Peyer's patch (tissue), 4 donors: ENCODE measurements around a stretch of chr16.

DNA sequence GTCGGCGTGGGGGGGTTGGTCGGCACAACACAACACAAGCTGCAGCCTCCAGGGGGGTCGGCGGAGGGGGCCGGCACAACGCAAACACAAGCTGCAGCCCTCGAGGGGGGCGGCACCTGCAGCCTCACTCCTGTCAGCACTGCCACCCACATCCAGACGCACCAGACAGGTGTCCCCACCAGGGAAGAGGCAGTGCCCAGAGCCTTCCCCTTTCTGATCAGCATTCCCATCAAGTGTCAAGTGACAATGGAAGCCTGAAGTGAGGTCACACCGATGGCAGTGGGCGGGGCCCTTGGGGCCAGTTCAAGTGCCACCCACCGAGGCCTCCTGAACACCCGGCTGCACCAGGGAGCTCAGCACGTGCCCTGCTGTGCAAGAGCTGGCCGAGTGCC lies 59.4 kb downstream of the KLHDC4 start:
- PRO-cap = no peak
- RAMPAGE, long total RNA, 4 experiments = no peak in any of the 4 experiments

GRCh38 chr16:87723120-87723776 lies 42.5 kb downstream of the KLHDC4 start:
- PRO-cap = no peak
- RAMPAGE, long total RNA, 4 experiments = no peak in any of the 4 experiments

DNA sequence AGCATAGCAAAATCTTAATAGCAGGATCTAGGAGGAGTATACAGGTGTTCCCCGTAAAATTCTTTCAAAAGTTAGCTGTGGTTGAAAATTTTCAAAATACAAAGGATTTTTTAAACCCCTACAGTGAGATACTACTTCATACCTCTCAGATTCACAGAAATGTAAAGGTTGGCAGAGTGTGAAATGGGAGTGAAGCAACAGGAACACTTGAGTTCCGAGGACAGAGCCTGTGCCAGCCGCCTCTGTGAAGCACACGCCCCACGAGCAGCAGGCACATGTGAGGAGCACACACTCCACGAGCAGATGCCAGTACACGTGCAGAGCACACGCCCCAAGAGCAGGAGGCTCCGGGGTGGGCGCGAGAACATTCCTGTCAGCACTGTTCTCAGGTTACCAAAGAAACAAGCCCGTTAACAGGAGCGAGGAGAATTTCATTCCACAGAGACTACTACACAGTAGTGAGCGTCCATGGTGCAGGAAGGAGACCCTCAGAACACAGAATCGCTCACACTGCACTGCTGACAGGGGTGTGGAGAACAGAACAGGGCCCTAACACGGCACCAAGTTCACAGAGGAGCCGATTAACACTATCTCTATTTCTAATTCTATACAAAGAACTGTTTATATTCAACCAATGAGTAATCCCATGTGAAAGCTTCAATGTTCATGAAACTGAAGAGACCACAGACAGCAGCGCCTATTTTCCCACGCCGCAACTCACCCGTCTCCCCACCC lies 40.2 kb downstream of the KLHDC4 start:
- PRO-cap = no peak
- RAMPAGE, long total RNA, 4 experiments = no peak in any of the 4 experiments

DNA sequence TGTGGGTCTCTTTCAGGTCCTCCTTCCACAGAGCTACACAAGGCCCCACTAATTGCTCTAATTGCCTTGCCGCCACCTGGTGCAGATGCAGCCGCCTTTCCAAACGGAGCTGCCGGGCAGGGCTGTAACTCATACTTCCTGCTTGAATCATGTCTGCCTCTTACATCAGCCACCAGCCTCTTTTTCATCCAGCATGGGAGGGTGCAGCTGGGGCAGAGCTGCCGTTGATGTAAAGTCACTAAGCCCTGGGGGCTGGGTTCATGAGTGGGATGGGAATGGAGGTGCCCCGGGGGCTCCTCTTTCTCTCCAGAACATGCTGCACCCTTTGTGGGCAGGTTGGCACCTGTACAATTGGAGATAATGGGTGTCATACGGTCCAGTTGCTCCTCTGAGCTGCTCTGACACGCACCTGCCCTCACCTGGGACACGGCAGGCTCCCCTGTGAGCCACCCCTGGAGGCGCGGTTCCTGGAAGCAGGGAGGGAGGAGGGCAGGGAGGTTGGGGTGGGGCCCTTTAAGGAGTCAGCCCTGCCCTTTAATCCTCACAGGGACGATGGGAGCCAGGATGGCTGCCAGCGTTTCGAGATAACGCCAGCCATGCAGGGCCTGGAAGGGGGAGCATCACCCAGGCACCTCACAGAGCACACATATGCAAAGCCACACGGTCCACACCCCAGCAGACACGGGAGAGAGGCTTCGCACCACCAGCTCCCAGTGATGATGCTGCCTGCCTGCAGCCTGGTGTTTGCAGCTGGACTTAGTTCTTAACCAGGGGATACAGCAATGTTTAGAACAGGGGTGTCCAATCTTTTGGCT lies 41.2 kb upstream of the KLHDC4 start:
- PRO-cap = bidirectional peak, plus-strand start at position 187 of the sequence, minus-strand start at position 101 of the sequence; bidirectional peak, plus-strand start at position 544 of the sequence, minus-strand start at position 417 of the sequence
- RAMPAGE, long total RNA, 4 experiments = no peak in any of the 4 experiments

DNA sequence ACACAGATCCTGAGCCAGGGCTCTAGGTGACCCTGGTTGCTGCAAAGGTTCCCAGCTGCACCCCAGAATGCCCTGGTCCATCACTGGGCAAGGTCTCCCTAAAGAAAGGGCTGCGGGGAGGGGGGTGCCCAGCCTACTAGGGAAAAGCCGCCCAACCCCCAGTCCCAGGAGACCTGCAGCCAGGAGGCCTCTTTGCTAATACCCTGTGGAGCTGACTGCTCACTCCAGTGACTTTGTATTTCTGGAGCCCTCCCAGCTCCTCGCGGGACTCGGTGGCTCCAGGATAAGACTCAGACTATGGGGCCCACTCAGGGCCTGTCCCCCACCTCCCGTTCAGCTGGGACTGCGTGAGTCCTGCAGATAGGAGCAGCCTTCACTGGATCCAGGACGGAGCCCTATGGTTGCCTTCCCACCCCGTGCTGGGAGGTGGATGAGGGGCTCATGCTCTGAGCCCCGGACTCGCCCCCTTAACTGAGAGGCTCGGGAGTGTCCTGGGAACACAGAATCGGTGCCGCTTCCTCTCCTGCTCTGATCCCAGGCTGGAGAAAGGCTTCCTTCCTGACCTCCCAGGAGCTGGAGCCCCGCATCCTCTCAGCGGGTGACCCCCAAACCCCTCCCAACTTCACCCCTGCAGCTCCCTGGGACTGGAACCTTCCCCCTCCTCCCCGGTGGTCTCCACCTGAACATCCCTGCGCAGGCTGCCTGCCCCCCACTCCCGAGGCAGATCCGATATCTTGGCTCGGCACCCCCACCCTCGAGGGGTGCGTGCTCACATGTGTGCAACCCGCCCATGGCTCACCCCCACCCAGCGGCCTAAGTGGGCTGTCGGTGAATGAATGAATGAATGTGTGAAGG lies 40.0 kb downstream of the SLC7A5 start:
- PRO-cap = no peak
- RAMPAGE, long total RNA, 4 experiments = no peak in any of the 4 experiments

DNA sequence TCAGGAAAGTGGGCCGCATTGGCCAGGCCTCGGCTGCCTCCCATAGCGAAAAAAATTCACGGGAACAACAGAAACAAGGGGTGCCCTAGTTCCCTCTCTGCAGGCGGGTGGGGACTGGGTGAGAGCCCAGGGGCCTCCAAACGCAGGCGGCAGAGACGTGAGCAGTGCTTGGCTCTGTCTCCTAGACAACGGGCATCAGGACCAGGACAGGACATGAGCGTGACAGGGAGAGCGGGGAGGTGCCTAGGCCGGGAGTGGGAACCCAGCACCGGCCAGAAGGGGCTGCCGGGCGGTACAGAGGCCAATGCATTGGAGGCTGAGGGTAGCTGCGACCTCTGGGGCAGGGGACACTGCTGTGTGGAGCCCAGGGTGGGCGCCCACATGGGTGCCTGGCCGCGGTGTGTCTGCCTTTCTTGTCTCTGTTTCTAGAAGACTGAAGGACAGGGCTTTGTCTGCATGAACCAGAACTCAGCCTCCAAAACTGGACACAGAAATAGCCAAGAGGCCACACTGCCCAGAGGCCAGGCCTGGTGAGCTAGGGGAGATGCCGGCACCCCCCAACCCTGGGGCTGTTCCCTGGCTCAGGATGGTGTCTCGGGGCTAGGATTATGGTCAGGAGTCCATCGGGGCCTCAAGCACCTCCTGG lies 37.5 kb downstream of the SLC7A5 start:
- PRO-cap = no peak
- RAMPAGE, long total RNA, 4 experiments = no peak in any of the 4 experiments

DNA sequence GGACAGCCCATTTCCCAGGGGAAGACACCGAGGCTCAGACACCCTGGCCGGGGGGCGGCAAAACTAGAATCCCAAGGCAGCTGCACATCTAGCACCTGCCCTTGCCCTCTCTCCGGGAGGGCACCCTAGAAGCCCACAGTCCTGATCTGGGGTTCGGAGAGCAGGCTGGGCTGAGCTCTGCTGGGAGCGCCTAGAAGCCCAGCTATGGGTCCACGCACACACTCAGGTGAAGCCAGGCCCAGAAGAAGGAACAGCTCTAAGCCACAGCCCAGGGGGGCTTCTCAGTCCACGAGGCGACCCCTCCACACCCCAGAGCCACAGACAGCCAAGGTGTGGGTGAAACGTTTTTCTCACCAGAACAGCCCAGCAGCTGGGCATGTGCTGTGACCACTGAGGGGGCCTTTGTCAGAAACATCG lies 22.4 kb downstream of the SLC7A5 start:
- PRO-cap = no peak
- RAMPAGE, long total RNA, 4 experiments = no peak in any of the 4 experiments

DNA sequence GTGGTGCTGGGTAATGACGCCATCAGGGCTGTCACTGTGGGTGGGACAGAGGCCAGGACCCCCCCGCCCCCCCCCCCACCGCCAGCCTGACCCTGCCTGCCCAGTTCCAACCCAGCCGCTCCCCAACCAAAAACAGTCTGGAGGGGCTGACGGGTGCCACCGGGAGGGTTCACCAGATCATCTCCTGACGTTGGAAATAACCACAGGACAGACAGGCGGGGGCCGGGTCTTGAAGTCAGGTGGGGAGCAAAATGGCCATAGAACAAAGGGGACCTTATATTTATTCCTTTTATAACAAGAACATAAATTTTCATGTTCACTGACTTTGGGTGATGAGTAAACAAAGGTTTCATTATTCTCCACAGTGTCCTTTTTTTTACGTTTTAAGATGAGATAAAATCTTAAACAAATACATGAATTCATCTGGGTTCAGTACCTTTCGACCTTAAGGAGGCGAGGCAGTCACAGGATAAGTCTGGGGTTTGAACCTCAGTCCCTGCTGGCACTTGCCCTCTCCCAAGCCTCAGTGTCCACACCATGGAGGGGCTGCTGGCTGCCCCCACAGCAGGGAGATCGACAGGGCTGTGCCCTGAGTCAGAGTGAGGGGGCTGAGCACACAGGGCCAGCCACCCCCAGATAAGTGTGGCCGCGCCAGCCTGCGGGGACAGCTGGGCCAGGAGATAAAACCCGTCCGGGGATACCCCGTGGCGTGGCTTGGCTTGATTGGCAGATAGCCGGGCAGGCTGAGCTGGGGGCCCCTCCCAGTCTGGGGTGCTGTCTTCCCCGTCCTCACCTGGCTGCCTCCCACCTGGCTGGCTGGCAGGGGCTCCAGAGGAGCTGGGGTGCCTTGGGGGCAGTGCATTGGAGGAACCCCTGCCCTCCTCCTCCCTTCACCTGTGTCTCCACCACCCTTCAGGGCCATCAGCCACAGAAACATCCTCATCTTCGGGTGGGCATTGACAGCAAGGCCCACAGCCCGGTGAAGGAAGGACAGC lies 15.0 kb downstream of the SLC7A5 start:
- PRO-cap = bidirectional peak, plus-strand start at position 87 of the sequence, minus-strand start outside the sequence
- RAMPAGE, long total RNA, 4 experiments = no peak in any of the 4 experiments

GRCh38 chr16:87855449-87856702 lies 13.4 kb downstream of the SLC7A5 start:
- PRO-cap = bidirectional peak, plus-strand start at chr16:87856442, minus-strand start at chr16:87856287
- RAMPAGE, long total RNA, 4 experiments = no peak in any of the 4 experiments

- PRO-cap = no peak
- RAMPAGE, long total RNA, 4 experiments = no peak in any of the 4 experiments
Measured at GRCh38 chr16:87935981-87936288, 394 bp downstream of the CA5A start.

GRCh38 chr16:87947693-87948582 lies 3.3 kb upstream of the BANP start:
- PRO-cap = no peak
- RAMPAGE, long total RNA, 4 experiments = no peak in any of the 4 experiments

DNA sequence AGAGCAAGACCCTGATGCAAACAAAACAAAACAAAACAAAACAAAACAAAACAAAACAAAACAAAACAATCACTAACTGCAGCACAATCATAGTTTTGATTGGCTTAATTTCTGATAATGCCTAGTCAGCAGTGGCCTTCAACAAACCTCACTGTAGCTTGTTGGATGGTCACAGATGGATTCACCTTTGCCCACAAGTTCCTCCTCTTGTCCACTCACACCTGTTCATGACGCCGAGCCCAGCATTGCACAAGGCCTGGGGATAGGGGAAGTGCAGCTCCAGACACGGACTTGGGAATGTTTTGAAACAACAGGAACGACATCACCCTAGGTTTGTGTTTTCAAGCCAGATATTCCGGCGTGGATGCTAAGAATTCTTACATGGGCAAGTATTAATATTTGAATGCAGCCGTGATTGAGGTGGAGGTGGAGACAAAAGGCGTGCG lies 2.3 kb upstream of the BANP start:
- PRO-cap = unidirectional peak, plus-strand start at position 252 of the sequence
- RAMPAGE, long total RNA, 4 experiments = no peak in any of the 4 experiments

DNA sequence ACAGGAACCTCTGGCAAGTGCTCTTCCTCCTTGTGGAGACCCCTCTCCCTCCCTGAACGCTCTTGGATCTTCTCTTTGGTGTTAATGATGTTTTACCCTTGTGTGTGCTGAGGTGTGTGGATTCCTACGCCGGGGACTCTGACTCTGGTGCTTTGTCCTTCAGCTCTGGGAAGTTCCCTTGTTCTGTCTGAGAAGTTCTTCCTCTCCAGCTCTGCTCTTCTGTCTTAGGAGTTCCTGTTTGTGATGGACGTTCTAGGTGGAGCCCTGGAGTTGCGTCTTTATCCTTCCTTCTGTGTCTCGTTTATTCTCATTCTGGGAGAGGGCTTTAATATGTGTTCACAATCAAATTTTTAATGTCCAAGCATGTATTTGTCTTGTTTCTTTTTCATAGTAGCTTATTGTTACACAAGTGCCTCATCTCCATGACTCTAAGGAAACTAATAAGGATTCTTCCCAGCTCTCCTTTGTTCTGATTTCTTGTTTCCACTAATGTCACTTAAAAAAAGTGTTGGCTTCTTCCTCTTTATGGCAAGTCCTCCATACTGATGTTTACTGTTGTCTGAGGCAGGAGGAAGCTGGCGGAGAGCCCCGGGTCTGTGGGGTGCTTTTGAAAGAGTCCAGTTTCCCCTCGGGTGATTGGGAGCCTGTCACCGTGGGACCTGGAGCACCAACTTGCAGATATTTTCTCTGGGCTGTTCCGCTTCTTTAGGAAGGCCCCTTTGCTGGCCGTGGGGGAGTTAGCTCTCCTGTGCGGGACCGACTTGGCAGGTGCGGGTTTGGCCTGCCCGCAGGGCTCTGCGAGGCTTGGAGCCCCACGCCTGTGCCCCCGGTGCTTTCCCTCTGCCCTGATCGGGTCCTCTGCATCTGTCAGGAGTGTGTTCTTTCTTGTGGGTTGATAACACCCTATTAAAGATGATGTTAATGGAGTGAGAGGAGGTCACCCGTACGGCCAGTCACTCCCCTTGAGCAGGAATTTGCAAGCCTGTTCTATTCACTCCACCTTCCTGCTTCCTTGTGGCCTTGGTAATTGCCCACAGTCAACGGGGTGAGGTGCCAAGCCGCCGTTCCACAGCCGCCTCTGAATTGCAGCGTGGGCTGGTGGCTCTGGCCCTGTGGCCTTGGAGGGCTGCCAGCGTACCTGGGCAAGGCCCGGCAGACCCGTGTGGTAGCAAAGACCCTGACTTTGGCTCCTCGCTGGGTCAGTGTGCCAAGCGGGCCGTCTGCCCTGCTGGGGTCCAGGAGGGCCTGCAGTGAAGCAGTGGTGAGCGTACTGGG lies 3.1 kb downstream of the BANP start:
- PRO-cap = bidirectional peak, plus-strand start at position 243 of the sequence, minus-strand start at position 189 of the sequence
- RAMPAGE, long total RNA, 4 experiments = no peak in any of the 4 experiments

DNA sequence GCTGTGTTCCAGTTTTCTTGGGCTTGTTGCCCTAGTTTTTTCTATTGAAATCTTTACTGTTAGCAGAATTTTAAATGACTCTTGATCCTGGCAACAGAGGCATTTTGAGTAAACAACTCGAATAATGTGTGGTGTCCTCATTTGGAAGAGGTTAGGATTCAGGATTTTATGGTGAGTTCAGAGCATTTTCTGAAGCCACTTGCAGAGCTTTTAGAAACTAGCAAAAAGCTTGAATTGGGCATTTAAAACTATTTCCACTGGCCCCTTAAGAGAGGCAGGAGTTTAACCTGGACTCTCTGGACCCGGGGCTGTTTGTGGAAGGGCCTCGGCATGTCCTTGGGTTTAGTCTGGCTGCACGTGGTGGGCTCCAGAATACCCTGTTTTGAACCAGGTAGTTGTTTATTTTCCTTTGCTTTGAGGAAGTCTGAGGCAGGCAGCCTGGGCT lies 15.2 kb downstream of the BANP start:
- PRO-cap = no peak
- RAMPAGE, long total RNA, 4 experiments = no peak in any of the 4 experiments

GRCh38 chr16:88068981-88070355 lies 118.2 kb downstream of the BANP start:
- PRO-cap = no peak
- RAMPAGE, long total RNA, 4 experiments = no peak in any of the 4 experiments

DNA sequence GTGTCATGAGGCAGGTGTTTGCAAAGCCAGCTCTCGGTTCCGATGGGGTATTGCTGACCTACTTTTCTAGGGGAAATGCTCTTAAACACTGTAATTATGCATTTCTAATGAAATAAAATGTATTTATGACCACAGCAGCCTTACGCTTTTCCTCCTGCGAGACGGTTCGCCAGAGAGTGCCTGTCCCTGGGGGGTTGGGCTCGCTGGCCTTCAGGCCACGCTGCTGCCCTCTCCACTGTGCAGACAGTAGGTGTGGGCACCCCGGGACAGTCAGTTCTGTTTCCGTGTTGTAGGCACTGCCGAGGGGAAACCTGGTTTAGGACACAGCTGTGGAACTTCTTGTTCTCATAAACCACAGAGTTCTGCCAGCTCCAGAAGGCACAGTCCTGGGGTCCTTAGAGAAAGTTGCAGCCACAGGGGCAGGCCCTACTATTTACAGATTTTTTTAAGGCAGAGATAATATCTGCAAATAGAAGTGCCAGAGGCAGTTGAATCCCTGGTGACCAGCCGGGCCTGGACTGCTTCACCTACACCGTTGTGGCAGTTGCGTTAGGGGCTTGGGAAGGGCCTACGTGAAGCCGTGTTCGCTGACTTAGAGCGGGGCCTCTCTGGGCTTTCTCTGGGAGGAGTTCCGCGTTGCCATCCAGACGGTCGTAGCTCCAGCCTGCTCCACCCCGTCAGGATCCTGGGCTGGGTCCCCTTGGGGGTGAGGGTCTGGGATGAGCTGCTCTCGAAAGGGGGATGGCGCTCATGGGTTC lies 126.1 kb downstream of the BANP start:
- PRO-cap = no peak
- RAMPAGE, long total RNA, 4 experiments = no peak in any of the 4 experiments

- PRO-cap = no peak
- RAMPAGE, long total RNA, 4 experiments = no peak in any of the 4 experiments
Measured at GRCh38 chr16:88100615-88101517, 149.6 kb downstream of the BANP start.

GRCh38 chr16:88194318-88195394 lies 188.1 kb upstream of the ZNF469 start:
- PRO-cap = unidirectional peak, minus-strand start at chr16:88195123
- RAMPAGE, long total RNA, 4 experiments = no peak in any of the 4 experiments

- PRO-cap = unidirectional peak, plus-strand start at chr16:88245376
- RAMPAGE, long total RNA, 4 experiments = no peak in any of the 4 experiments
Measured at GRCh38 chr16:88245071-88245666, 137.6 kb upstream of the ZNF469 start.

GRCh38 chr16:88437324-88437726 lies 15.8 kb upstream of the ZFPM1 start:
- PRO-cap = no peak
- RAMPAGE, long total RNA, 4 experiments = no peak in any of the 4 experiments